Right lobe of liver (tissue), 4 donors: ENCODE measurements around a stretch of chr16.

- PRO-cap, 4 experiments = no peak in any of the 4 experiments
- RAMPAGE, long total RNA, 2 experiments = no peak in any of the 2 experiments
Measured at GRCh38 chr16:86462144-86462615, 48.1 kb upstream of the FOXF1 start.

DNA sequence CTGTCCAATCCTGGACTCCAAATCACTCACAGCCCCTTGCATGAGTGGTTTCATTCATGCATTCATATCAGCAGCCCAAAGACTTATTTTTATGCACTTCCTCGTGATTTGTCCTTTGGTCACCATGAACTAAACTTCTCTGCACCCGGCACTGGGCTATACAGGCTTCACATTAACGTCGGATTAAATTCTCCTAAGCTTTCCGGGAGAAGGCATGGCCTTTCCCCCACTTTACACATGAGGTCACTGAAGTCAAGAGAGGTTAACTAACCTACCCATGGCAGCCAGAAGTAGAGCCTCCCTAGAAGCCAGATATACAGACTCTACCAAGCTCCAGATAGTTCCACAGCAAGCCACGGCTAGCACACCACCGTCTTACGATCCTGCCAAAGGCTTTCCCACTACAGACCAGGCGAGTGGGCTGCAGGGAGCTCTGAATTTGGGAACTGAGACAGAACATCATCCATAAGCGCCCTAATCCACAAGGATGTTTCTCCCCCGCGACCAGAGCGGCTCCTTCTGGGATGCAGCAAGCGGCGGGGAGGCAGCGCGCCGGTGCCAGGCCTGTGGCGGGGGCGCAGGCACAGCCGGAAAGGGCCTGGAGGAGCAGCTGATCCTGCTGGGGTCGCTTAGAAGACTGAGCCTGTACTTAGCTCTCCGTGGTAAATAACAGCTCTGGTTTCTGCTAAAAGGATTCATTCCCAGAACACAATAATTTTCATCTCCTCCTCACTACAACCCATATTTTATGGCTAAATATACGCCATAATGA, 16.4 kb upstream of the FOXF1 start:
- PRO-cap, 4 experiments = no peak in any of the 4 experiments
- RAMPAGE, long total RNA, 2 experiments = no peak in any of the 2 experiments

DNA sequence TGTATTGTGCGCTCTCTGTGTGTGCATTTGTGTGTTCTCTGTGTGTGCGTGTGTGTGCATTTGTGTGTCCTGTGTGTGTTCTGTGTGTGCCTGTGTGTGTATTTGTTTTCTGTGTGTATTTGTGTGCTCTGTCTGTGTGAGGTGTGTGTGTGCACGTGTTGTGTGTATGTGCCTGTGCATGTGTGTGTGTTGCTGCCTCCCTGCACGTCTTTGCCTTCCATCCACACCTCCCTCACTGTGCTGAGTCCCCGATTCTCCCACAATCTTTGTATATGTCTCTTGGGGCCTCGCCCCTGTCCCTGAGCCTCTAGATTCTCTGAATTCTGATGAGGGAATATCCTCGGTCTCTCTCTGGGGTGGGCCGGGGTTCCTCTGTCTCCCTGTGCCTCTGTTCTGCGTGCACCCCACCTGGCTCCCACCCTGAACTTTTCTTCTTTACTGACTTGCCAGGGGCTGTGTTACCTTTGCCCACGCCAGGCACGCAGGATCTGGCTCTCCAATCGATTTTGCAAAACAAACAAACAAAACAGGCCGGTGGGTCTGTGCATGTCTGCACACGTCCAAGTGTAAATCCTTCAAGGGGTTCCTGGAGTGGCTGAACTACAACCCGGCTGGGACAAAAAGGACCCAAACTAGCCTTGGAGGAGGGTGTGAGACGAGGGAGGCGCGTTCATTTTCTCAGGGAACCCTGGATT, 8.2 kb upstream of the FOXF1 start:
- PRO-cap, 4 experiments = no peak in any of the 4 experiments
- RAMPAGE, long total RNA, 2 experiments = no peak in any of the 2 experiments

- PRO-cap, 4 experiments = no peak in any of the 4 experiments
- RAMPAGE, long total RNA, 2 experiments = no peak in any of the 2 experiments
Measured at GRCh38 chr16:86504365-86504962, 5.9 kb upstream of the FOXF1 start.

- PRO-cap, 4 experiments = no peak in any of the 4 experiments
- RAMPAGE, long total RNA, 2 experiments = no peak in any of the 2 experiments
Measured at GRCh38 chr16:86519723-86520398, 9.5 kb downstream of the FOXF1 start.

DNA sequence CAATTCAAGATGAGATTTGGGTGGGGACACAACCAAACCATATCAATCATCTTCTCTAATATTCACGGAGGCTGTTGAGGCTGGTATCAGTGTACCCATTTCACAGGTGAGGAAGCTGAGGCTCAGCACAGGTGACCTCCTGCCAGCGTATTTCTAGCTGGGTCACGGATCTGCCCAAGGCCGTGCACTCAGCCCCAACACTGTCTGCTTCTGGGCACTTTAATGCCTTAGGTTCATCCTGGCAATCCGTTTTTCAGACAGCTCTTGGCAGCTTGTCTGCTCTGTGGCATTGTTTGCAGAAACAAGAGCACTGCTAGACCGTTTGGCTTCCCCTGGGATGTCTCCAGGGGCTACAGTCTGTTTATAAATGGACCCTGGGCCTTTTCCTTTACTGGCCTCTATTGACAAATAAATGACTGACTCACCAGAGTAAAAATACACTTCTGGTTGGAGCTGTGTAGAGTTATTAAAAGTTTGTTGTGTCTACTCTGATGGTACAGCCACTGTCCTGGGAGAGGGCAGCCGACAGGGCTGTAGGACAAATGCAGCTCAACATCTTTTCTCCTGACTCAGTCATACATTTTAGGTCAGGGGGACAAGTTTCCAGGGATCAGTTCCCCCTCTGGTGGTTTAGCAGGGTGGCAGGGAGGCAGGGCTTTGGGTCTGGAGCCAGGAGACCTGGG, 29.8 kb downstream of the FOXL1 start:
- PRO-cap, 4 experiments = no peak in any of the 4 experiments
- RAMPAGE, long total RNA, 2 experiments = no peak in any of the 2 experiments

DNA sequence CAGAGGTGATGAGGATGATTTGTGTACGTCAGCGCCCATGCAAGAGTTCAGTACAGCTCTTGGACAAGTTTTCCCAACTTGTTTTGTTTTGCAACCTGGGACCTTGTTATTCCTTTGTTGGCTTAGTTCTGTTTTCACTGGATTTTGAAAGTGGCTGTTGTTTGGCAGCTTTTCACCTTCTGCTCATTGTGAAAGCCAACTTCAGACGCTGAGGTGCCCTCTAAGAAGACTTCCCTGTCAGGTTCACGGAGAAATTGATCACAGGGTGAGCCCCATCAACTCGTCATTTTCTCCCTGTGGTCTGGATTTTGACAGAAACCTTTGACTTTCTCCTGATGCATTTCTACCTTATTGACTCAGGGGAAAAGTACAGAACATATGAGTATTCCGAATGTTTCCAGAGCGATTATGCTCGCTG, 85.6 kb downstream of the FOXL1 start:
- PRO-cap, 4 experiments = no peak in any of the 4 experiments
- RAMPAGE, long total RNA, 2 experiments = no peak in any of the 2 experiments

DNA sequence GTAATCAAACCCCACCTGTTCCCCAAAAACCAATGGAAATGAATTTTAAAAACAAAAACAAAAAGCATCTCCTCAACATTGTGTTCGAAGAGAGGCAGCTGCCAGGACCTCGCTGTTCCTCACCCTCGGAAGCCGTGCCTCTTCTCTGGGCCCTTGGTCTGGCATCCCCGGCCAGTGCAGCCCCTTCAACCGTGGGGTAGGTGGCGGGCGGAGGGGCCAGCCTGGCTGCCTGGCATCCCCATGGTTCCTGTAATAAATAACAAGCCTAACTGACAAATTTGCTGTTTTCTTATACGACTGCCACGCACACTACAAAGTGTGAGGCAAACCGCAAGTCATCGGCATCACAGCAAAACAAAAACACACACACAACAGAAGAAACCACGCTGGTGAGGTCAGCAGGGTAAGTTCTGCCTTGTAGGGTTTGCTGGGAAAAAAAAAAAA, 162.5 kb downstream of the FOXL1 start:
- PRO-cap, 4 experiments = no peak in any of the 4 experiments
- RAMPAGE, long total RNA, 2 experiments = no peak in any of the 2 experiments

DNA sequence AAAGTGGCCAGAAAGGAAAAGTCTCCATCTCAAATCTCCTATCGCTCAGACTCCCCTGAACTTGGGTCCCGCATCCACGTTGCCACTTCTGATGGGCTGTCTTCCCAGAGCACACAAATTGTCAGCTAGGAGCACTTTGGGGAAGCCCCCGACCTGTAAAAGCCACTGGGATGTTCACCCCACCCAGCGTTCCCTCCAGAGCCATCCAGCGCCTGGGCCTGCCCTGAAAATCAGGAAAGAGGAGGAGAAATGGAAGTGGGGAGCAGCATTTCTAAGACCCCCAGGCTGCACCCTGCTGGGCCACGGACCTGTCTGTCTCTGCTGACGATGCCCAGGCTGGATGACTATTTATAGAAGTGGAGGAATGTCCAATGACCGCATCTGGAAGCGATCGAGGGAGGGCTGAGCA, 332.4 kb downstream of the C16orf95 start:
- PRO-cap, 4 experiments = no peak in any of the 4 experiments
- RAMPAGE, long total RNA, 2 experiments = no peak in any of the 2 experiments

GRCh38 chr16:87074640-87075441, 242.4 kb downstream of the C16orf95 start:
- PRO-cap, 4 experiments = no peak in any of the 4 experiments
- RAMPAGE, long total RNA, 2 experiments = no peak in any of the 2 experiments

- PRO-cap, 4 experiments = no peak in any of the 4 experiments
- RAMPAGE, long total RNA, 2 experiments = no peak in any of the 2 experiments
Measured at GRCh38 chr16:87201171-87201422, 116.1 kb downstream of the C16orf95 start.

DNA sequence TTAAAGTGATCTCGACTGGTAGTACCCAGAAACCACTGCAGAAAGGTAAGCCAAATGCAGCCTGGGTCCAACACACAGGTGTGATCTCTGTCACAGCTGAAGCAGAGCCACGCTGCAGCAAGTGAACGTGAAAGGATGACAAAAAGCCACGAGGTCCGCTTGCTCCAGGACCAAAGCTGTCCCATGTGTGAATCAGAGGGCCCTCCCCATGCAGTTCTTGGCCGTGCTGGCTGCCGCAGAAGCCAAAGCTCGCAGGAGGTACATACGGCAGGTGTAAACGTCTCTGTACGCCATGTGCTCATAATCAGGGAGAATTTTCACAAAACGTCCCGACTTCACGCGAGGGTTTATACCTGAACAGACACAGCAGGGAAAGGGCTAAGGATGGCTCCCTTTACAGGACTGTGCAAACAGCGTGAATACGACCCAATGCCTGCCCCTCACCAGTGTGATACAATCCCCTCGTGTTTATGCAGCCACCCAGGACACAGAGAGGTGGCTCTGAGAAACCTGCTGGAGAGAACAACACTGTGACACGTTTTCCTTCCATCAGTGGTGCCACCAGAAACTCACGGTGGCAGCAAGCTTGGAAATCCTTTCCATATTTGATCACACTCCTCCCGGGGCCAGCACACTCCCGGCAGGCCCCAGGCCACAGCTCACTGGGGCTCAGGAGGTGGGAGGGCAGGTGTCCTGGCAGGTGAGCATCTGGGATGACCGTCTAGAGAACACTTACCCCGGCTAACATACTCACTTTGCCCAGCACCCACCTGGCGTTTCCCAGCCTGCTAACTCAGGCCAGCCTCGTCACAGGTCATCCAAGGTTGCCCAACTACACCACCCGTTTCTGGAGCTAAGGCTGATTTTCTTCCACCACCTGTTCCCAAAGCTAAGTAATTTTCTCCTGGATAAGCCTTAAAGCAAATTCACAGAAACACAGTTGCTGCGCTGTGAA, 25.2 kb downstream of the FBXO31 start:
- PRO-cap, 4 experiments = no peak in any of the 4 experiments
- RAMPAGE, long total RNA, 2 experiments = no peak in any of the 2 experiments

DNA sequence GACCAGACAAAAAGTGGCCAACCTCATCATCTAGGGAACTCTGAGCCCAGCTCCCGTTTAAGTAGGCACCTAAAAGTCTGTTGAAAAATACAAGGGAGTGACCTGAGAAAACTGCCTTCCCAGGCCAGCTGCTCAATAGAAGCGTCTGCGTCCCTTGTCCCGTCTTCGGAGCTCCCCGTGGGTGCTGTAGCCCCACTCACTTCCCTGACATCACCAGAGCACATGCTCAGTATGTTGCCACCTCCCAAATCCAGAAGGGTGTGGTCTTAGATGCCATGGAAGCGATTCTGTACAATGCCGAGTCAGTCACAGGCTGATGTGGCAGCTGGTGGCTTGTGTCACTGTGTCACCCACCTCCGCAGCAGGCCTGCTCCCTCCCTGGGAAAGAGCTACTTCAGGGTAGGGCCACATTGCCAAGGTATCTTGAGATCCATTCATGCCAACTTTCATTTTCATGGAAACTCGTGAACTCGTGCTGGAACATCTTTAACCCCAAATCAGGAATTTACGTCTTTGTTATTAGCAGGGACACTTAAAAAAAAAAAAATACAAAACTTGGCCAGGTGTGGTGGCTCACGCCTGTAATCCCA, 13.2 kb downstream of the MAP1LC3B start:
- PRO-cap, 4 experiments = no peak in any of the 4 experiments
- RAMPAGE, long total RNA, 2 experiments = no peak in any of the 2 experiments

- PRO-cap, 4 experiments = no peak in any of the 4 experiments
- RAMPAGE, long total RNA, 2 experiments = no peak in any of the 2 experiments
Measured at GRCh38 chr16:87435264-87436033, 43.3 kb downstream of the MAP1LC3B start.

- PRO-cap, 4 experiments = no peak in any of the 4 experiments
- RAMPAGE, long total RNA, 2 experiments = no peak in any of the 2 experiments
Measured at GRCh38 chr16:87448481-87449221, 44.2 kb downstream of the ZCCHC14 start.

DNA sequence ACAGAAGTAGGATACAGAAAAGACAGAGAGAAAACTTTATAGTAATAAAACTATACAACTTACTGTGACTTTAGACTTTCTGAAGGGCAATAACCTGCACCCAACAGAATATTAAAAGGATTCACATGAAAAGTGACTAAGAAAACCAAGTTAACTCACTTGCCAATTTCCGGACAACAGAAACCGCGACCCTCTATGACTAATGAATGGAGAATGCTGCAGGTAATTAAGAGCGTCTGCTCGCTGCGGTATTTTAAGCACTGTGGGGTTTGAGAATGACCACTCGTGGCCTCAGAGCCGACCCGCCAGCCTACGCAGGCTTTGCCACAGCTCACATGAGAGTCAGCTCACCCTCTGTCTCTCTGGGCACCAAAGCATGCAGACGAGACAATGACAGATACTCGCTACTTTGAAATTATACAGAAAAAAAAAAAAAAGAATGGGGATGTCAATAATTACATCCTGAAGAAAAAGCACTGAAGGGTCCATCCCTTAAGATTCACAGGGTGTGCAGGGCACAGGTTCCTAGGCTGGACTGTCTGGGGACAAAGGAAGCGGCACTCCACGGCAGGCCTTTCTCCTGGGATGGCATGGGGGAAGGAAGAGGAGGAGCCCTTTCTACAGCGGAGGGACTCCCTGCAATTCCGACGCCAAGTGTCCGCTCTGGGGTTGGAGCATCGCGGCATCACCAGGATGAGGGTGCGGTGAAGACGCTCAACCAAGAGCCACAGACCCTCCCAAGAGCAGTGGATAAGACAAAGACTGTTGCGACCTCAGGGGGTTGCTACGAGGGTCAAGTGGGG, 34.9 kb downstream of the ZCCHC14 start:
- PRO-cap, 4 experiments = no peak in any of the 4 experiments
- RAMPAGE, long total RNA, 2 experiments = no peak in any of the 2 experiments

DNA sequence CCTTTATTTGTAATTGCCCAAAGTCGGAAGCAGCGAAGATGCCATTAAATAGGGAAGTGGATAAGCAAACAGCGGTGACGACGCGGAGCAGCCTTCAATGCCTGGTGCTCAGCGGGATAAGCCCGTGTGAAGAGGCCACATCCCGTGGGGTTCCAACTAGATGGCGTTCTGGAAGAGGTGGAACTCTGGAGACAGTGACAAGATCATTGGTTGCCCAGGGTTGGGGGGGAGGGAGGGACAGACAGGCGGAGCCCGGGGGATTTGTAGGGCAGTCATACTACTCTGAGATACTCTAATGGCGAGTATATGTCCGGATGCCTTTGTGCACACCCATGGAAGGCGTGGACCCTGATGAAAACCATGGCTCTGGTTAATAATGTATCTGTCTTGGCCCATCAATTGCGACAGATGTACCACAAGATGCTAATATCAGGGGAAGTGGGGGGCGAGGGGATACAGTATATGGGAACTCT, 27.2 kb downstream of the JPH3 start:
- PRO-cap, 4 experiments = no peak in any of the 4 experiments
- RAMPAGE, long total RNA, 2 experiments = no peak in any of the 2 experiments

GRCh38 chr16:87844394-87844772, 24.9 kb downstream of the SLC7A5 start:
- PRO-cap, 4 experiments = peak in 3 of 4 experiments; most common plus-strand start chr16:87844612 (in 2); most common minus-strand start chr16:87844452 (in 3)
- RAMPAGE, long total RNA, 2 experiments = no peak in any of the 2 experiments

GRCh38 chr16:87857859-87858533, 11.3 kb downstream of the SLC7A5 start:
- PRO-cap, 4 experiments = peak in 1 of 4 experiments; most common plus-strand start chr16:87857961 (in 1)
- RAMPAGE, long total RNA, 2 experiments = start-site peak on the plus strand in 1 of 2 experiments, at chr16:87857911-87857953 at its widest, 5 reads per replicate

GRCh38 chr16:87918794-87919135, 17.6 kb downstream of the CA5A start:
- PRO-cap, 4 experiments = no peak in any of the 4 experiments
- RAMPAGE, long total RNA, 2 experiments = no peak in any of the 2 experiments